Sternocleidomastoid (tissue), 1 donor: ENCODE results near the gene ZWILCH.

DNA sequence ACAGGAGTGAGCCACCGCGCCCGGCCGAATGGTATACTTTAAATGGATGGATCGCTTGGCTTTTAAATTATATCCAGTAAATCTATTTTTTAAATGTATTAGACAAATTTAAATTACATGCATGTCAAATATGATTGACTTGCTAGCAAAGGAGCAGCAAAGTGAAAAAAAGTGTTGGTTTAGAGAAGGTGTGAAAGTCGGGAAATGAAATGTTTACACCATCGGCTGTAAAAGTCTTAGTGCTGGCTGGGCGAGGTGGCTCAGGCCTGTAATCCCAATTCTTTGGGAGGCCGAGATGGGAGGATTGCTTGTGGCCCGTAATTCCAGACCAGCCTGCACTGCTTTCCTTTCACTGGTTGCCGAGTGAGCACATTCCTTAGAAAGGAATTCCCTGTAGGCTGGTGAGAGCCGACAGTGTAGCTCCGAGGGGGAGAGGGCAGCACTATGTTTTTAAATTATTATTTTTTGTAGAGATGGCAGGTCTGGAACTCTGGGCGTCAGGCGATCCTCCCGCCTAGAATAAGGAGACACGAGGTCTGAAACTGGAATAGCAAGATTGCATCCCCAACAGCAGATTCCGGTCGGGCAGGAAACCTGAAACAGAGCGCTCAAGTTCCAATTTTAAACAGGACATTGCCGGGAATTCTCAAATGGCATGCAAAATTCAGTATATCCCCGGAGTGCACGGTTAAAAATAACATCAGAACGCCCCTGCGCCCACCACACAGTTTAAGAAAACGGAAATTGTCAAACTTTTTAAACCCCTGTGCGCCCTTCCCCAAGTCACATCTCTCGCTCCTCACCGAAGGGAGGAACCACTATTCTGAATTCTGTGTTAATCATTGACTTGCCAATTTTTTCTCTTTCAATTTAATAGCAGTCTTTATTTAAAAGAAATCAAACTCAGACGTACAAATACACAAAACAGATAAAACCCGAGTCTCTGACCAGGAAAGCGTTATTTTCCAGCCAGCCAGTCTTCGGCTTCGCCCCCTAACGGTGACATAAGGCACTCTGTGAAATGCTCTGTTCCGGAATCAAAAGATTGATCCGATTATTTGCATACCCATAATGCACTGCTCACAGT lies 17.1 kb upstream of the PARP16 start:
- PRO-cap, result unidirectional peak, plus-strand start at position 379 of the sequence; bidirectional peak, plus-strand start at position 573 of the sequence, minus-strand start at position 521 of the sequence; unidirectional peak, minus-strand start at position 995 of the sequence

DNA sequence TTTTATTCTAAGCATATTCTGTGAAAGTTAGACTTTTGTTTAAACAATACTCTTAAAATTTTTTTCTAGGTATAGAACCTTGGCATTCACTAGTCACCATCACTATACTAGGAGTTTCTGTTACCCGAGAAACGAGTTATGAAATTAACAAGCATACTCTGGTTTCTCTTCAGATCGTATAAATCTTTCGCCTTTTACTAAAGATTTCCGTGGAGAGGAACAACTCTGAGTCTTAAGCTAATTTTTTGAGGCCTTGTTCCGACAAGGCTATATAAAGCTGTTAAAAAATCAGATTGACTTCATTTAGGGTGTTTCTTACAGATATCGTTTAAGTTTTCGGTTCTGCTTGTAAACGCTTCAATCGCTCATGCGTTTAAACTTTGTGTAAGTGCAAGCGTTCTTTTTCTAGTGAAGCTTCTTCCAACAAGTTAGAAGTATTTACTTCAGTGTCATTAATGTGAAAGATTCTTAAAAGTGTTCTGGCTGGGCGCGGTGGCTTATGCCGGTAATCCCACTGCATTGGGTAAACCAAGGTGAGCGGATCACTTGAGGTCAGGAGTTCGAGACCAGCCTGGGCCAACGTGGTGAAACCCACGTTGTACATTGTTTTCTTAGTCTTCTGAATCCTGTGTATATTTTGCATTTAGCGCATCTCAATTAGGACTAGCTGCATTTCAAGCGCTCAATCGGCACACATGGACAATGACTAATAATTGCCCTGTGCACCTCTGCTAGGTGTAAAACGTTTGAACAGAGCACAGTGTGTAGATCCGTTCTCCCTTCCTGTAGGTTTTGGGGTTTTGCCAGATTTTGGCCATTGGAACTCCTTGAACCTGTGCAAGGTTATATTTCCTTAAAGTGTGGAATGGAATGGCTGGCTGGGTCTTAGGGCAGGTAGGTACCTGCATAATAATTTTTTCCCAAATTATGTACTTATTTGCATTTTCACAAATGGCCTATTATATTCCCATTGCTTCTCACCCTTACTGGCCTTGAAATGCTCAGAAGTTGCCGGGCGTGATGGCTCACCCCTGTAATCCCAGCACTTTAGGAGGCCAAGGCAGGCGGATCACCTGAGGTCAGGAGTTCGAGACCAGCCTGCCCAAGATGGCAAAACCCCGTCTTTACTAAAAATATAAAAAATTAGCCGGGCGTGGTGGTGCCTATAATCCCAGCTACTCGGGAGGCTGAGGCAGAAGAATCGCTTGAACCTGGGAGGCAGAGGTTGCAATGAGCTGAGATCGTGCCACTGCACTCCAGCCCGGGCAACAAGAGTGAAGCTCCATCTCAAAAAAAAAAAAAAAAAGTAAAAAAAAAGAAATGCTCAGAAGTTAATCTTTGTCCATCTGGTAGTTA lies 18.3 kb upstream of the PARP16 start:
- PRO-cap, result unidirectional peak, plus-strand start at position 245 of the sequence; unidirectional peak, plus-strand start at position 336 of the sequence

DNA sequence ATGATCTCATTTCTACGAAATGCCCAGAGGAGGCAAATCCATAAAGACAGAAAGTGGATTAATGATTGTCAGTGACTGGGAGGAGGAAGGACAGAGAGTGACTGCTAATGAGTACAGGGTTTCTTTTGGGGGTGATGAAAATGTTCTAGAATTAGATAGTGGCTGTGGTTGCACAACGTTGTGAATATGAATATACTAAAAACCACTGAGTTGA lies 11.1 kb downstream of the IGDCC4 start:
- PRO-cap, result no peak

DNA sequence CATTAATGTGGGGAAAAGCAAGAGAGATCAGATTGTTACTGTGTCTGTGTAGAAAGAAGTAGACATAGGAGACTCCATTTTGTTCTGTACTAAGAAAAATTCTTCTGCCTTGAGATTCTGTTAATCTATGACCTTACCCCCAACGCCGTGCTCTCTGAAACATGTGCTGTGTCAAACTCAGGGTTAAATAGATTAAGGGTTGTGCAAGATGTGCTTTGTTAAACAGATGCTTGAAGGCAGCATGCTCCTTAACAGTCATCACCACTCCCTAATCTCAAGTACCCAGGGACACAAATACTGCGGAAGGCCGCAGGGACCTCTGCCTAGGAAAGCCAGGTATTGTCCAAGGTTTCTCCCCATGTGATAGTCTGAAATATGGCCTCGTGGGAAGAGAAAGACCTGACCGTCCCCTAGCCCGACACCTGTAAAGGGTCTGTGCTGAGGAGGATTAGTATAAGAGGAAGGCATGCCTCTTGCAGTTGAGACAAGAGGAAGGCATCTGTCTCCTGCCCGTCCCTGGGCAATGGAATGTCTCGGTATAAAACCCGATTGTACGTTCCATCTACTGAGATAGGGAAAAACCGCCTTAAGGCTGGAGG lies 58.3 kb downstream of the DENND4A start:
- PRO-cap, result no peak

DNA sequence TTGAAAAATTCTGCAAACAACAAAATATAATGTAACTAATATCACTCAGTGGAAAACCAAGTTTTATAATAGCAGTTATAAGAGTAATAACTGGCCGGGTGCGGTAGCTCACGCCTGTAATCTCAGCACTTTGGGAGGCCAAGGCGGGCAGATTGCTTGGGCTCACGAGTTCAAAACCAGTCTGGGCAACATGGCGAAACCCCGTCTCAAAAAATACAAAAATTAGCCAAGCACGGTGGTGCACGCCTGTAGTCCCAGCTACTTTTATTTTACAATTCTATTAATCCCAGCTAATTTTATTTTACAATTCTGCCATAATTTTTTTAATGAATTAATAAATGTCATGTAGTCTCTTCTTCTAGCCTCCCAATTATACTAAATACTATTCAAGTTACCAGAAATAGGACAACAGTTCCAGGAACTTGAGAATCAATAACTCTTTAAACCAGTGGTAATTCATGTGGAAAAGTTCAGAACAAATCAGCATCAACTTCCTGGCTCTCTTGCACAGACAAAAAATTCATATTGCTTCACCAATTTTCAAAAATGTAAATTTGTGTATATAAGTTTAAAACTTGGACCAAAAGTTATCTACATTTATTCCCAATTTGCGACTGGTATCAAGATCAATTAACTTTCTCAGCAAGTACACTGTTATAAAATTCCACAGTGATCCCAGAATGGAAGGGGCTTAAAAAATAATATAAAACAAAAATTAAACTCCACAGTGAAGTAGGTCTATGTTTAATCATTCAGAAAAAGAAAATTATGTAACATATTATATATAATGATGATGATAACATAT lies 2.1 kb downstream of the DENND4A start:
- PRO-cap, result no peak

GRCh38 chr15:65807808-65808072 lies 15.6 kb upstream of the DENND4A start:
- PRO-cap, result no peak

DNA sequence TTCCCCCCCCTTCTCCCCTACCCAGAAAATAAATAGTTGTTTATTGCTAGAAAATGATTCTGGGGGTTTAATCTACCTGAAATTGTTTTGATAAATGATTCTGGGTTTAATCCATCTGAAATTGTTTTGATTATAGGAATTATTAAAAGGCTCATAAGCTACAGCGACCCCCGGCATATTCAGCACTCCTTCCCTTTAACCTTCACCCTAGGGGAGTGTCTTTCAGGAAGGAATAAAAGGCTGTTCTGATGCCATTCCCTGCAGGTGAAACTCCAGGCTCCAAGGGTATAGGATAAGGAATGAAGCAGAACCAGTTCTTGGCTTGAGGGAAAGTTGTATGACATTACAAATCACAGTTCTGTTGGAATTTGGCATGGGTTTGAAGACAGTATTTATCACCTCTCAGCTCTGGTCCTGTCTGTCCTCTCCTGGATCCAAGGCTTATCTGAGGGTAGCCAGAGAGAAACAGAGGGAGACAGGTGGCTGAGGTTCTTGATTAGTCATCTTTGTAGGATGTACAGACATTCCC lies 37.0 kb downstream of the RAB11A start:
- PRO-cap, result no peak

- PRO-cap, result no peak
Observed at GRCh38 chr15:66370100-66370806, 13.8 kb upstream of the TIPIN start.

DNA sequence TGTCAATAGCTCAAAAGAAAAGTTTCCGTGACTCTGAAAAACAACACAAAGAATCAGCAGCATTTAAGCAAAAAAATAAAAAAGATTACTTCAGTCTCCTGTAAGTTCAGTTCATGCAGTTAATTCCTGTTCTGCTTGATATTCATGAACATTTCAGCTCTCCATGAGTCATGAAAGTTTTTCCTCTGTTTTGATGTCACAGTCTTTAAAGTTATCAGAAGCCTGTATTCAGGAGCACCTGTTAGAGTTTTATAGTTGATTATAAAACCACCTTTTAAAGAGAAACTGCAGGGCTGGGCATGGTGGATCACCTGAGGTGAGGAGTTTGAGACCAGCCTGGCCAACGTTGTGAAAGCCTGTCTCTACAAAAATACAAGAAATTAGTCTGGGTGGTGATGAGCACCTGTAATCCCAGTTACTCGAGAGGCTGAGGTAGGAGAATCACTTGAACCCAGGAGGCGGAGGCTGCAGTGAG lies 30.8 kb downstream of the SNAPC5 start:
- PRO-cap, result no peak

DNA sequence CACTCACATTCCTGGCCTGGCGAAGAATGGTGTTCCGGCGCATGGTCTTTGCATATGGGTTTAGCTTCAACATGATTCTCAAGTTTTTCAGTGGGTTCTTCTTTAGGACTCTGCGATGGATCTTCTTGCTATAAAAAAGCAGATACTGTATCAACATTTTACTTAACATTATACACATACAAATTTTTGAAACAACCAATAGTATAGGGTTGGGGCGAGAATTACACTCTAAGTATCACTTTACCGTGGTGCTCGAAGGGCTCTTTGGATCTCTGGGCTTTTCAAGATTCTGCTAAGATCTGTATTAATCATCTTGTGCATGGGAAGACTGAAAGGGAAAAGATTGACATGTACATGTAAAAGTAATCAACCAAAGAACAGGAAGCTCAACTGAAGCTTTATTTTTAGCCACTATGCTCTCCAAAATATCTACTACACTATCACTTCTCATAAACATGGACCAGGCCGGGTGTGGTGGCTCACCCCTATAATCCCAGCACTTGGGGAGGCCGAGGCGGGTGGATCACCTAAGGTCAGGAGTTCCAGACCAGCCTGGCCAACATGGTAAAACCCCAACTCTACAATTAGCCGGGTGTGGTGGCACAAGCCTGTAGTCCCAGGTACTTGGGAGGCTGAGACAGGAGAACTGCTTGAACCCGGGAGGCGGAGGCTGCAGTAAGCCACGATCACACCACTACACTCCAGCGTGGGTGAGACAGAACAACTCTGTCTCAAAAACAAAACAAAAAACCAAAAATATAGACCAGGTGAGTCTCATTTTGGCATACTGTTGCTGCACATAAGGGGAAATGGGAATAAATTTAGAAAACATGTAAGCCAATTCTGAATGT lies 2.7 kb upstream of the SNAPC5 start:
- PRO-cap, result no peak

- PRO-cap, result no peak
Observed at GRCh38 chr15:66501735-66502187, 2.9 kb downstream of the RPL4 start.

DNA sequence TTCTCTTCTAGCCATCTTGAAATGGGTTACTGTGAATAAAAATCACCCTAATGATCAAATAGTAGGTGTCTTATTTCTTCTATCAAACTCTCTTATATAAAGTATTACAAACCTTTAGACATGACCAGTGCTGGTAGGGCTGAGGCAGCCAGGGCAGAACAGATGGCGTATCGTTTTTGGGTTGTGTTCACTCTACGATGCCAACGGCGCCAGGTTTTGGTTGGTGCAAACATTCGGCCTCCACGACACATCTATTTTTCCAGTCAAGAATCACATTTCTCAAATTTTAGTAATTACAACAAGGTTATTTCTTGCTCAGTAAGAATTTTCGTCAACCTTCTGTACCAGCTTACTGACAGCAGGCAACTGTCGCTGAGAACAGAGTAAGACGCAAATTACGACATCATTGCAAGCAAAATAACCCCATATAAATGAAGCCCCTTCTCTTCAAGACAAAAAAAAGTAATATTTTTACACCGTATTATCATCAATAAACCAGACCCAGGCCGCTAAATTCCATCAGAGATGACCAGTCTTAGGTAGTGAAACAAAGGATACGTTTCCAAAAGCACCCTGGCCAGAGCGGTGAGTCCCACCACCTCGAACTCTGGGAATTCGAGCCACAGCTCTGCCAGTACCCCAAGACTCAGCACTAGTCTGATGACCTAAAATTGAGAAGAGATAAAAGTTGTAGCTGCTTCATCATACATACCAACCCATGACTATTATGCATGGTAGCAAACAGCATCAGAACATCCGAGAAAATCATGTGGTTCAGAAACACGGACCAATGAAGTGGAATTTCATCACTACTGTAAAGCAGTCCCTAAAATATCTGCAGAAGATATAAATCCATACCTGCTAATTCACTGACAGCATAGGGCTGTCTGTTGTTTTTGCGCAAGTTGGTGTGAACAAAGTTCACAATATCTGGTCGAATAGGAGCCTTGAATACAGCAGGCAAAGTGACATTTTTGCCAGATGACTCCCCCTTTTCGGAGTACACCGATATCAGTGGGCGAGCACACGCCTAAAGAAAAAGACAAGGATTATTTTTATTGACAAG lies 1.8 kb downstream of the RPL4 start:
- PRO-cap, result no peak

DNA sequence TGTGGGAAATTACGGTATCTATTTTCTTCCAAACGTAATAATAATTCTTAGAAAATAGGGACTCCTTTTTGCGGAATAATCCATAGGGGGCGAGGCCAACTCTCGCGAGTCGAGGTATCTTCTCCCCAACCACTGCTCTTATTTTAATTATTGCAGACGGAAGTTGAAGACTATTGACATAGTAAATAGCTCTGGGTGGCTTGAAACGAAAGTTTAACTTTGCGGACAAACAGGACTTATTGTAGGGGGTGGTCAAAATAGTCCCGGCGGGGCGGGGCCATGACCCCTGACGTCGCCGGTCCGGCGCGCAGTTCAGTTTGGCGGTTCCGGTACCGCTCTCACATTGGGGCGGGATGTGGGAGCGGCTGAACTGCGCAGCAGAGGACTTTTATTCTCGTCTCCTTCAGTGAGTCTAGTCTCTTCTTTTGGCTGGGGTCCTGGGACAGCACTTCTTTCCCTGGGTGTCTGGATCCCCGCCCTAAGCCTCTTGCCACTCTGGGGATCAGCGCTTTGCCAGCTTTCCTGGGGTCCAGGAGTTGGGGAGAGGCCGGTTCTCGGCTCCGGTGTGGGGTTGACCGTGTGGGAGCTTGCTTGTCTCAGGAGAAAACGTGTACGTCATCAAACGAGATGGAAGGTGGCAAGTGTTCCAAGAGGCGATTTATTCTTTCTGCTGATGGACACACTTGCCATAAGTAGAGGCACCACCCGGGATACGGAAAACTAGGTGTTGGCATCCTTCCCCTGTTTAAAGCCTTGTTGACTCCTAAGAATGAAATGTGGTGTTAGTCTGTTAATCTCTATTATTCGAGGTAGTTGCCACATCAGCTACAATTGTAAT lies at the start of gene ZWILCH:
ZWILCH (plus strand) TSS at position 341 of the 838 bp plus-strand sequence.
- PRO-cap, result bidirectional peak, plus-strand start at position 150 of the sequence, minus-strand start outside the sequence; unidirectional peak, plus-strand start at position 282 of the sequence; unidirectional peak, plus-strand start at position 343 of the sequence

DNA sequence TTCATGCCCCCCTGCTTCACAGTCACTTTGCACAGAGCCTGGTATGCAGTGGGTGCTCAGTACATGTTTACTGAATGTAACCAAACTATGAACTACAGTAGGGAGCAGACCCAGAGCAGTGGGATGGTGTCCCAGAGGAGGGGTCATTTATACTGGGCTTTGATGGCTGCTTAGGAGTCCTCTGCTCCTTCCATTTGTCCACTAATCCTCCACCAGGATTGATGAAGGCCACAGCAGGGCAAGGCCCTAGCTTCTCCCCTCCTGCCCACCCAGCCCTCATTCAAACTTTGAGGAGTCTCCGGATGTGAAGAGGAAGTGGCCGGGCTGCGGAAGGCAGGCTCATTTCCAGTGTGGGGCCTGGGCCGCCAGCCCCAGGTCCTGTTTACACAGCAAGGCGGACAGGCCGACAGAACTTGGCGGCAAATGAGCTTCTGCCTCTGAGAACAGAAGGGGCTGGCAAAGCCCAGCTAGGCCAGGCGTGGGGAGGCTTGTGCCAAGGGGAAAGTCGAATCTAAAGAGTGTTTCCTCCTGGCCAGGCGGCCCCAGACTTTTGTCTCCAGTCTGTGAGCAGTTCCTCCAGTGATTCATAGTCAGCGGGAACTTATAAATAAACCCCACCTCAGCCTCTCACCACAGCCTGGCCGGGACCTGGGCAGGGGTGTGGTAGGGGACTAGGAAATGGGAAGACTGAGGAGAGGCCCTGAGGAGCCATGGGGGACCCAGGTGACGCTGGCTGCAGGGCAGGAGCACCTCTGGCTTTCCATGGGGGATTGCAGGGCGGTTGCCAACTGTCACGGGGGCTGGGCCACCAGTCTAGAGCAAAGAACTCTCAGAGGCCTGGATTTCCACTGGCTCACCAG lies 51.6 kb upstream of the LCTL start:
- PRO-cap, result bidirectional peak, plus-strand start at position 633 of the sequence, minus-strand start at position 581 of the sequence

DNA sequence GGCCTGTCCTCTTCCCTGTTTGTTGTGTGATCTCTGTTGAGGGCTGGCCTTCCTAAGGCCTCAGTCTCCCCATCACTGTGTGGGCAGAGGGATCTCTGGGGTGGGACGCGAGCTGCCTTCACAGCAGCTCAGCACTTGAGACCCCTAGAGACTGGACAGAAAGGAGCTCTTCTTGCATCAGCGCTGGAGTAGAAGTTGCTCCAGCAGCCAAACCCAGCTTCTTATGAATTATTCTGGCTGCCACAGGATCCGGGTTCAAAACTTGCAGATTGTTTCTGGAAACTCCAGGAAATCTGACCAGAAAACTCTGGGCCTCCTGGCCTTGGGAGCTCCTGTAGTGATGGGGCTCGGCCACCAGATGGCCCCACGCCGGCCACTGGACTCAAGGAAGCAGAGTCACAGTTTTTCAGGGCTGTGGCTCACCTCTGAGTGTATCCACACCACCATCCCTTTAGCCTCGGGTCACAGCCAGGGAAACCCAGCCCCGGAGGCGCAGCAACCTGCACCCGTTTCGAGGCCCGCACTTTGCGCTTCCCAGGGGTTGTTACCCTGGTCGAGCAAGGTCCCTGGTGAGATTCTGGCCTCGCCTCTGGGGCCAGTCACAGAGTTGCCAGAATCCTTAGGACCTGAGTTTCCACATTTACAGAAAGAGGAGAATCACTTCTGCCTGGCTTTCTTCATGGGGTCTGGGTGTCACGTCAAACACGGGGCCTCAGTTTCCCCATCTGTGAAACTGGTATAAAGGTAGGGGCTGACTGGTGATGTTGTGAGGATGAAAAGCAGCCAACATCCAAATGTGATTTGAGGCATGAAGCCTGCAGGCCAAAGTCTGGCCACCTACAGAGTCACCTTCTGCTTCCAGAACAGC lies 53.4 kb upstream of the LCTL start:
- PRO-cap, result no peak

- PRO-cap, result bidirectional peak, plus-strand start at chr15:66622356, minus-strand start at chr15:66622293
Observed at GRCh38 chr15:66621199-66622731, 56.0 kb upstream of the LCTL start.

DNA sequence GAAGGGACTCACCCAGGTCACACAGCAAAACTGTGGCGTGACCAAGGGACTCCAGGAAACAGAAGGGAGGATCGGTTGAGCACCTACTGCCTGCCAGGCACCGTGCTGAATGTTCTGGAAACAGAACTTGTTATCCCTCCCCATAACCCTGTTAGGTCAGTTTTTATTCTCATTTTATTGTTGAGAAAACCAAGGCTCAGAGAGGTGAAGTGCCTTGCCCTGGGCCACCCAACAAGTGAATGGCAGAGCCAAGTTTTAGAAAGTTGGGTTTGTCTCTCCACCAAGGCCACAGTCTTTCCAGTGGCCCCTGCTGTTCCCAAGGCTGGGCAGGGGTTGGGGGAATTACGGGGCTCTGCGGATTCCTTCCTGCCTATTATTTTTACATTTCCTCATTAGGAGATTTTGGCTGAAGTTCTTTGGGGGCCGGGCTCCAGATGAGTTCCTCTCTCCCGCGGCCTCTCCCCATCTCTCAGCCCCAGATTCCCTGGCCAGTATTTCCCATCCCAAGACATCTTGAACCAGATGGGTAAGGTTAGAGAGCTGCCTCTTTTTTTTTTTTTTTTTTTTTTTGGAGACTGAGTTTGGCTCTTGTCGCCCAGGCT lies 44.1 kb upstream of the SMAD6 start:
- PRO-cap, result bidirectional peak, plus-strand start at position 491 of the sequence, minus-strand start at position 237 of the sequence

GRCh38 chr15:66679658-66680301 lies 22.3 kb upstream of the SMAD6 start:
- PRO-cap, result unidirectional peak, minus-strand start at chr15:66679825

DNA sequence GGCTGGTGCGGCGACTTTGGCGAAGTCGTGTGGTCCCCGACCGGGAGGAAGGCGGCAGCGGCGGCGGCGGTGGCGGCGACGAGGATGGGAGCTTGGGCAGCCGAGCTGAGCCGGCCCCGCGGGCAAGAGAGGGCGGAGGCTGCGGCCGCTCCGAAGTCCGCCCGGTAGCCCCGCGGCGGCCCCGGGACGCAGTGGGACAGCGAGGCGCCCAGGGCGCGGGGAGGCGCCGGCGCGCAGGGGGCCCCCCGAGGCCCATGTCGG lies 1.2 kb downstream of the SMAD6 start:
- PRO-cap, result no peak

DNA sequence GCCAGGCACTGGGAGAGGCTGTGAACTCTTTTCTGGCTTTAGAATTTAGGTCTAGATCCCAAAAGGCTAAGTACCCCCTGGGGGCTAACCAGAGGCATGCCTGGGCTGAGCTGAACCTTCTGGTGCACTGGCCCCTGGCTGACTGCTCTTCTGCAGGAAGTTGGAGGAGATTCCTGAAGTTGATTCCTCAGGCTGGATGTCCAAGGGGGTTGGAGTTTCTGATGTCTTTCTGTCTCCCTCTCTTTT lies 5.8 kb downstream of the SMAD6 start:
- PRO-cap, result no peak